Smooth muscle cell (in vitro differentiated cells): ENCODE measurements around a stretch of chr12.

DNA sequence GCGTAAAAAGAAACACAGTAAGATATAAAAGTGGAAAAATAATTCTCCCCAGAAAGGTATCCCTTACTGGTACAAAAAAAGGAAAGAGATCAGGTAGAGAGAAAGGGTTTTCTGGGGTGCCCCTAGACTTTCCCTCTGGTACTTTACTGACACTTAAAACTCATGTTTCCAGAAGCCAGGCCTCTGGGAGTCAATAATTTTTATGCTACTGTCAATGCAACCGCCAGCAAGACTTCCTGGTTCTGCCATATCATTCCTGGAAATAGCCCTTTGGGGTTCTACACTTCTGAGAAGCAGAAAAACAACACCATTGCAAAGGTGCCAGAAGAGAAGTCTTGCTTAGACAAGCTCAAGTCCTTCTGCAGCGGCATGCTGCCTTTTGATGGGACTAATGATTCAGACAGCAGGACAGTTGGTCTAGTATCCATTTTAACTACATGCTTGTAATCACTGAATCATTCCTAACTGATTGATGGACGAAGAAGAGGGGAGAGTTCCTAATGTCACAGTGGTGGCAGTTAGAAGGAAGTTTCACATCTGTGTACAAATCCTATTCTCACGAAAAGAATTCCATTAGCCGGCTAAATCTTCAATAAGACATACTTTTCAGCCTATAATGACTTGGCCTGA lies 206.6 kb downstream of the ITPR2 start:
- RAMPAGE, long total RNA: no peak

GRCh38 chr12:26648526-26649077 lies 184.4 kb downstream of the ITPR2 start:
- RAMPAGE, long total RNA: no peak

- RAMPAGE, long total RNA: no peak
Measured at GRCh38 chr12:26716003-26716704, 116.8 kb downstream of the ITPR2 start.

DNA sequence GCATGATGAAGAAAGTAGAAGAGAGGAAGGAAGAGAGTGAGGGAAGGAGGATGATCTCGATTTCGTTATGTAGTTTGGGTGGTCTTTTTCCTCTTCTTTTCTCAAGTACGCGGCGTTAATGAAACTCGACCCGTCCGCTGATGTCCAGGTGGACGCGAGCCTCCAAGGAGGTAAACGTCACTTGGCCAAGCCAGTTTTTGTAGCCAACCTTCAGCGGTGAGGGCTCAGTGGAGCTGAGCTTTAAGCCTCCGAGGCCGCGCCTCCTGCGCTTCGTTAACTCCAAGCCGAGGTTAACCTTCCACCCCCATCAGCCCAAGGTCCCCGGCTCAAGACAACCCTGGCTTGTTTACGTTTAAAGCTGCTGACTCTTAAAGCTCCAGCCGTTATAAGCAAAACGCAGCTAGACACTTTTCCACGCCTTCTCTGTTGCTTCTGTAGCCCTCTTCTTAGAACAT lies 750 bp upstream of the ITPR2 start:
- RAMPAGE, long total RNA: no peak

DNA sequence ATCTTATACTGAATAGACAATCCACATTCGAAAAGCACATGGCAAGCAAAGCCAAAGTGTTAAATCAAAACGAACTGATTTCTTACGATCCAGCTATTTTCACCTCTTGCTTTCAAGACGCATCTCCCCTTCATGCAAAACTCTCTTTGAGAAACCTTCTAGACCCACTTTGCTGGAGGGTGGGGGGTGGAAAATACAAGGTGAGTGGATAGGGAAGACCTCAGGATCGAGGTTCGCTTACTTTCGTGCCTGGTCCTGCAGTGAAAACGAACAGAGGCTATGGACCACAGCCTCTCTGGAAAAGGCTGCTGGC lies 270 bp downstream of the INTS13 start:
- RAMPAGE, long total RNA: no peak

DNA sequence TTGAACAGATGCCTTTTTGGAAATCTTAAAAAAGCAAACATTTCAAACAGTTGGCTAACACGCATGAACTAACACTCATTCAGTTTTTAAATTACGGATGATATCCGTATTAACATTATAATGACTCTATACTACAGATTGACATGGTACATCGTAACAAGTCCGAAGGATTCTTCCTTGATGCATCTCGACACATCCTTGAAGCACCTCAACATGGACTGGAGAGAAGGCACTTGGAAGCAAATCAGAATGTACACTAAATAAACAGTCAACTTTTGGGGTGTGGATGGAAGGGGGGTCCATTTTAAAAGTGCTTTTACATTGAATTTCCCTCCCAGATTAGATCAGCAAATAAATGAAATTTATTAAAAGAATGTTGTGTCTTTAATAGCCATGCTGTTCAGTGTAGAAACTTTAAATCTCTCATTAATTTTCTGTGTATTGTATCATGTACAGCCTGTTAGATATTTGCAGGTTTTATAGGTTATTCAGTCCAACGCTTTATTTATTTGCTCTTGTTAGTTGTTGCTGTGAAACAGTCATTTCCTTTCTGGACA lies 22.2 kb downstream of the FGFR1OP2 start:
- RAMPAGE, long total RNA: no peak

- RAMPAGE, long total RNA: no peak
Measured at GRCh38 chr12:26986649-26987763, 27.2 kb downstream of the TM7SF3 start.

- RAMPAGE, long total RNA: no peak
Measured at GRCh38 chr12:27331719-27332277, 838 bp upstream of the BMAL2 start.

- RAMPAGE, long total RNA: no peak
Measured at GRCh38 chr12:27335027-27335903, 2.6 kb downstream of the BMAL2 start.

- RAMPAGE, long total RNA: no peak
Measured at GRCh38 chr12:27549109-27549601, 25.1 kb downstream of the PPFIBP1 start.

- RAMPAGE, long total RNA: no peak
Measured at GRCh38 chr12:27554444-27555364, 30.7 kb downstream of the PPFIBP1 start.

- RAMPAGE, long total RNA: no peak
Measured at GRCh38 chr12:27591071-27591416, 67.0 kb downstream of the PPFIBP1 start.

GRCh38 chr12:27595121-27595684 lies 71.2 kb downstream of the PPFIBP1 start:
- RAMPAGE, long total RNA: no peak

DNA sequence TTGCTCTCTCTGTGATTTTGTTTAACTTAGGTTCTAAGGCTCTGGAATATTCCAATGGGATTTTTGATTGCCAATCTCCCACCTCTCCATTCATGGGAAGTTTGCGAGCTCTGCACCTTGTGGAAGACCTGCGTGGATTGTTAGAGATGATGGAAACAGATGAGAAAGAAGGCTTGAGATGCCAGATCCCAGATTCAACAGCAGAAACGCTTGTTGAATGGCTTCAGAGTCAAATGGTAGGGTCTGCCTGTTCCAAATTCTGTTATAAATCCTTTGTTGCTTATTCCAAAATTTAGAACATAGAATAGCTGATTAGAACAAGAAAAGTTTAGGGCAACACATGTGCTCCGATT lies 61.4 kb upstream of the REP15 start:
- RAMPAGE, long total RNA: no peak

DNA sequence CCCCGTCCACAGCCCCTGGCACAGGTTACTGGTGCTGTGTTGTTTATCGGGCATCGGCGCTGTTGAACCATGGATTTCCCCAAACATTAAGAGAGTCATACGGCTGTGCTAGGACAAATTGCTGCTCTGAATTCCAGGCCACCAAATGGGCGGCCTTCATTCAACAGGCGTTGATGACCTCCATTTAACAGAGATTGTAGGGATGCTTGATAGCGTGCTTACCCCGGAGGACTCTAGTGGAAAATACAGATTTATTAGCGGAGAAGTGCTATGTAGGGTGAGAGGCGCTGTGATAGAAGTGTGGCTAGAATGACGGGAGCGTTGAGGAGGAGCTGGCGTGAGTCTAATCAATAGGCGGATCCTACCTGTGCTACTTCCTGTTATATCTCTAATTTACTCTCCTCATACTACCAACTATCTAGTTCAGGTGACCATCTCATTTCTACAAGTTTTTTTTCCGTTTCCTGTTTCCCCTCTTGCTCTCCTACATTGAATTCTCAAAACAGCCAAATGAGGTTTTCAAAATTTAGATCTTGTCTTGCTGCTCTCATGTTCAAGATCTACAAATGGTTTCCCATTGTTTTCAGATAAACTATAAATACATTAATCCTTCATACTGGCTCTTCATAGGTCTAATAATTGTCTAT lies 719 bp downstream of the MRPS35 start:
- RAMPAGE, long total RNA: no peak

- RAMPAGE, long total RNA: no peak
Measured at GRCh38 chr12:27779190-27779687, 794 bp upstream of the KLHL42 start.

DNA sequence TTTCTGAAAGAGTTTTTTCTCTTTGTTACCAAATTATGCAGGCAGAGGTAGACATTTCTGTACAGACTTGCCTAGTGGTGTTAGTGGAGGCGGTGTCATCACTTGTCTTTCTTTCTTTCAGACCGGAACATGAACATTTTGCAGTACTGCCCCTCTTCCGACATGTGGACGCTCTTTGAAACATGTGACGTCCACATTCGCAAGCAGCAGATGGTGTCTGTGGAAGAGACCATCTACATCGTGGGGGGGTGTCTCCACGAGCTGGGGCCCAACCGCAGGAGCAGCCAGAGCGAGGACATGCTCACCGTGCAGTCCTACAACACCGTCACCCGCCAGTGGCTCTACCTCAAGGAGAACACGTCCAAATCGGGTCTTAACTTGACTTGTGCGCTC lies 17.6 kb upstream of the MANSC4 start:
- RAMPAGE, long total RNA: no peak

DNA sequence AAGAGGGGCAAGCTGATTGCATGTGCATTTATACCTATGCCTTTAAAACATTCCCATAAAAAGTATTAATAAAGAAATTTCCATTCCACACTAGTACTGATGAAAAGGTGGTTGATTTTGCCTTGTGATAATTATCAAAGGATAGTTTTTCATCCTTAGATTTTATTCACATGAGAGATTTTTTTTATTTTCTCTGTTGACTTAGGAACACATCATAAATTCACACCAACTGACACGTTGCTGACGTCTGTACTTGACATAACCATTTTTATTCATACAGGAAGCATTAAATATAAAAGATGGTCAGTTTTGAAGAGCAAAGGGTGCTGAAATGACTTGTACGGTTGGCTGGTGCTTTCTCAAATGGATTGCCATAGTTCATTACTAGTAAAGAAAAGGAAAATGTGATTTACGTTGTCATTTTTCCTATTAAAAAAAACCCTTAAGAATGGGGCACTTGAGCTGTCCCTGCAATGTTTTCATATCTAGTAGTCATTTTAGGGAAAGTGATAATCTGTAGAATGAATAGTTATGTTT lies 22.3 kb upstream of the MANSC4 start:
- RAMPAGE, long total RNA: no peak

DNA sequence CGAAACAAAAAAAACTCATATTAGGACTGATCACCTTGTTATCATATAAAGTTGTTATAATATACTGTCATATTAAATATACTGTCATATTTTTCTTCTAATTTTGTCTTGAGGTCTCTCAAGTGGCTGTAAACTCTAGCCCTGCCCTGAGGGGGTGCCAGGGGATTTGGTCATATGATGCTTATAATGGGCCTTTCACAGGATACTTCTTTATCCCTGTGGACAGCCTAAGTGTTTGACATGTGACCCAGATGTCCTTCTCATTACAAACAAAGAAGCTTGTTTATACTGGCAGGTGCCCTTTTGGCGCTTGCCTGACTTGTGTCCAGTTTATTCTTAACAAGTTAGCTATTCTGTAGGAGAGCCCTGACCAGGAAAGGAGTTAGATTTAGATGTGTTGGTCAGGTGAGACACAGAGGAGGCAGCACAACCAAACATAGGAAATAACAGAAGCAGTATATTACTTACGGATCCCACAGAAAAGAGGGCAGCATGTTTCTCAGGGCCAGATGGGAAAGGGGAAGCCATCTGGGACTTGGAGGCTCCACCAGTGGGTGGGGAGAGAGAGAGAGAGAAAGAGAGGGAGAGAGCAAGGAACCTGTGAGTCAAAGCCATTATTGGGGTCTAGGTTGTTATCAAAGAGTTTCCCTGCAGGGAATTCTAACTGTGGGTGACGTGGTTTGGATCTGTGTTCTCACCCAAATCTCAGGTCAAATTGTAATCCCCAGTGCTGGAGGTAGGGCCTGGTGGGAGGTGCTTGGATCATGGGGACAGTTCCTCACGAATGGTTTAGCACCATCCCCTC lies 52.0 kb downstream of the CCDC91 start:
- RAMPAGE, long total RNA: no peak

- RAMPAGE, long total RNA: no peak
Measured at GRCh38 chr12:28323410-28324215, 133.4 kb downstream of the CCDC91 start.